Osteoblast (primary cell): ENCODE data around the genes CPB1 and TM4SF4.

- CAGE, long polyA plus RNA = no peak
- RRBS = no CpG with 5 or more reads among the region's 6 CpGs
These were observed 540.7 kb upstream of the AGTR1 start for GRCh38 chr3:148157064-148157435.

- CAGE, long polyA plus RNA = no peak
- RRBS = 83% methylated on average over 5 of the region's 24 CpGs
These were observed 417.0 kb upstream of the AGTR1 start for GRCh38 chr3:148280701-148281006.

- CAGE, long polyA plus RNA = no peak
- RRBS = no CpG with 5 or more reads among the region's 5 CpGs
These were observed 31.9 kb downstream of the AGTR1 start for GRCh38 chr3:148729518-148729996.

DNA sequence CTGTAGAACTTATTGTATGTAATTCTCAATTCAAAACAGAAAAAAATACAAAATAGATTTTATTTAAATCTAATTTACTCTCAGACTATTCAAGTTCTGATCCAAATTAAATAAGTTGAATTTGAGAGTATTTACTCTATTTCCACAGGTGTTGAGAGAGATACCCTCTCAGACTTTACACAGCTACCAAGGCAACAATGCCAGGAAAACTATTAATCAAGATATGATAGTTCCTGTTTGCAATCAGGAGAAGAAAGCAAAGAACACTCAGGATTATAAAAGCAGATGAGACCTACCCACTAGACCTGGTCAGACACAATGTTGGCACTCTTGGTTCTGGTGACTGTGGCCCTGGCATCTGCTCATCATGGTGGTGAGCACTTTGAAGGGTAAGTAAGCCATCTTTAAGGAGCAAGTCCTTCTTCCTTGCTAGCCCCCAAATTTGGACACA is at the start of gene CPB1:
Gene CPB1 (plus strand): TSS at position 306 of the 451 bp plus-strand sequence.
- CAGE, long polyA plus RNA = no peak

GRCh38 chr3:149218945-149219498 is 2.6 kb downstream of the CP start:
- CAGE, long polyA plus RNA = no peak
- RRBS = no CpG with 5 or more reads among the region's 1 CpG

GRCh38 chr3:149222940-149223383 is 1.3 kb upstream of the CP start:
- CAGE, long polyA plus RNA = no peak
- RRBS = no CpG with 5 or more reads among the region's 3 CpGs

DNA sequence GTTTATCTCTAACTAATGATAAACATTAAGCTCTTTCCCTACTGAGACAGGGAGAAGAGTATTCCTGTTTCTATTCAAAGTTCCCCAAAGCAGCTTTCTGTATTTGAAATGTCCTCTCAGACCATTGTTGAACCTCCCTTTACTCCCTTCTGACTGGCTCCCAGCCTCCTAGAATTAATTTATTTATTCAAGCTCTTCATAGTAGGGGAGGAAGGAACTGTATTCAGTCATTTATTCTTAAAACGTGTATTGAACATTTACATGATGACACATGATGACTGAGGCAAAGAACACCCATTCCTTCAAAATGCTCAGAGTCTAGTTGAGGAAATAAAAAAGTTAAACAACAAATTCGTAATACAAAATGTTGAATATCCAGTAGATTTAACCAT is 7.2 kb upstream of the TM4SF18 start:
- CAGE, long polyA plus RNA = no peak
- RRBS = no CpG with 5 or more reads among the region's 2 CpGs

- CAGE, long polyA plus RNA = no peak
- RRBS = no CpG with 5 or more reads among the region's 3 CpGs
These were observed 7.3 kb downstream of the TM4SF1 start for GRCh38 chr3:149370011-149370753.

DNA sequence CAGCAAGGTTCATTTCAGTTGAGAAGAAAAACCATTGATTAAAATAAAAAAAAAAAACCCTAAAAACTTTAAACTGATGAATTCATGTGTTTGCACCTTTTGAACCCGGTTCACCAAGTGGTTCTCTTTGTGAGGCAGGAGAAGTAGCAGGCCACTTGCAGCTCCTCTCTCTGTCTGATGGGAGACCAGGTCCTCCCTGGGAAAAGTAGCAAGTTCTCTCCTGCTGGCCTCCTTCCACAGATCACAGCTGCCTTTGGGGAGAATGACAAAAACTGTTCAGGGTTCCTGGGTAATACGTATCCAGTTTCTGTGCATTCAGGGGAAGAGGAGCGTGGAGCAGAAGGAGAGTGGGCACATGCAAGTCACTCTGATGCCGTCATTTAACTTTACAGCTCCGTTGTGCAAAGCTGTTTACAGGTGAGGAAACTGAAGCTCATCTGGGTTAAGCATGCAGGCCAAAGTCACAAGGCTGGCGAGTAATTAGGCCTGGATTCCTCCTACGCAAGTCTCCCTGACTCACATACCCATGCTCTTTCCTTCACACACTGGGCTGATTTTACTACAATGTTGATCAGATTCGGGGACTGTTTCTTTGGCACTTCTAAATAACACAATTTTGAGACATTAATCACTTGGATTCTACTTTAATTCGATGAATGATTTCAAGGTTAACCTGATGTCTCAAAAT is 7.4 kb upstream of the TM4SF1 start:
- CAGE, long polyA plus RNA = no peak
- RRBS = no CpG with 5 or more reads among the region's 9 CpGs

- CAGE, long polyA plus RNA = no peak
- RRBS = no CpG with 5 or more reads among the region's 6 CpGs
These were observed at the start of gene TM4SF4 for GRCh38 chr3:149474361-149474975. TSS of gene TM4SF4 (plus strand) at chr3:149474697.

DNA sequence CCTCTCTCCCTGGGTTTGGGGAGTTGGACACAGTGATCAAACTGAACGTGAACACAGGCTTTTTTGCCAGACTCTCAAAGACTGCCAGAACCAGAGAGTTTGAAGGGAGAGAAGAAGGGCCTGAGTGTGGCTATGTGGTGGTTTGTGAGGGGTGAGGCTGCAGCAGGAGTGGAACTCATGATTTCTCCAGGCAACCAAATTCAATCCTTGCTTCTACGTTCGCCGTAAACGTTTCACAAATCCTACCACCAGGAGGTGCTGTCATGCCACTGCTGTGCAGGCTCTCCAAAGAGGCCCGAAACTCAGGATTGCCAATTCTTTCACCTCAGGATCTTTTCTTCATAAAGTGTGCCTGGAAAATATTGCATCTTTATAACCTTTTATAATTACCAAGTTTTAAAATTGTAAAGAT is 19.6 kb downstream of the TM4SF4 start:
- CAGE, long polyA plus RNA = no peak
- RRBS = no CpG with 5 or more reads among the region's 6 CpGs

- CAGE, long polyA plus RNA = no peak
- RRBS = no CpG with 5 or more reads among the region's 7 CpGs
These were observed 31.5 kb downstream of the WWTR1 start for GRCh38 chr3:149626160-149626874.

DNA sequence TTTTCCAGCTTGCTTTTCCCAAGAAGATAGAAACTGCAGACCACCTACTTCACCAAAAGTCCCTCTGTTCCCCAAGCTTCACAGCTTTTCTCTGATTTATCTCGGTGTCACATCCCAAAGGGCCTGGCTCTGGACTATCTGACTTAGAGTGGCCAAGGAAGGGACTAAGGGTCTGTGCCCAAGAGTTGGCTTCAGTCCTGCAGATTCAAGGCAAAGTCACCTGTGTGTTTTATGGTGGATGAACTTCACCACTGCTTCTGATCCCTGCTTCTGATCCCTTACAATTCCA is 1.5 kb downstream of the WWTR1 start:
- CAGE, long polyA plus RNA = no peak
- RRBS = no CpG with 5 or more reads among the region's 1 CpG

DNA sequence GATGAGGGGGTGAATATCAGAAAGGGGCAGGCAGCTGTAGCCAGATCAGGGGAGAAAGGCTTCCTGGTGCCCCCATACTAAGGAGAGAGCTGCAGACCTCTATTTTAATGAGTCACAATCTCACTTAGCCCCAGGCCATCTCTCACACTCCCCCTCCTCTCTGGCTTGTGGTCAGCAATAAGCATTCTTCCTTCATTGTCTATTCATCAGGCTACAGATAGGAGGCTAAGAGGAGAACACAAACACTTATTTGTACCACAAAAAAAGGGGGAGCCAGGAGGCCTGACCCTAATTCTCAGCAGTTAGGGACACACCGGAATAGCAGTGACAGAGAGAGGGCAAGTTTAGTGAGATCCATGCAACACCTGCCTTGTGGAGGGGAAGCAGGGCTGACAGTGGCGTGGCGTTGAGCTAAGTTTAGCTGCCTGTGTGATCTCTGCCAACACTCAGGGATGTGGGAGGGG is 192.0 kb upstream of the TSC22D2 start:
- CAGE, long polyA plus RNA = no peak
- RRBS = no CpG with 5 or more reads among the region's 3 CpGs

DNA sequence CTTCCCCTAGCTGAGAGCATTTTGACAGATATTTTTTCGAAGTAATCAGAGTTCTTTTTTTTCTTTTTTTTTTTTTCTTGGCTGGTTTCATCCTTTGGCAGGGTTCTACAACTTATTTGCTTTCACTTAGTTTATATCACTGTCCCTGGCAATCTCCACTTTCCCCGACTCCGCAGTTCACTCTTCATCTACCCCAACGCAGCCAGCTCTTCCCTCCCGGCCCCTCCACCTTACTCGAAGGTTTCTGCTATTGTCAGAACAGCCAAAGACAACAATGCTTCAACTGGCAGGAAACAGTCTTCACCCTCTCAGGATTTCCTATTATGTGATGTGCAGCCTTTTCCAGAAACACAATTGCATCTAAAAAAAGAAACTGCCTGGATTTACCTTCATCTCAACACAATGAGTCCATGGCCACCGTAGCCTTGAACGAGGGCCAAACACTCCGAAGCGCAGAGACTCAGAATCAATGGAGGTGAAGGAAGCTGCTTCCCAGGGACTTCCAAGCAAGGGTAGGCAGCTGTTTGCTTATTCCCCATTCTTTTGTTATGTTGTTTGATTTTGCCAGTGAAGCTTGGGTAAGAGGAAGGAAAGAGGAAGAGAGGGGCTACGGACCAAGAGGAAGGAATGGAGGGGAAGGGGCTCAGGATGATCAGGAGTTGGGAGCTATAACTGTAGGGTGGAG is 182.1 kb upstream of the TSC22D2 start:
- CAGE, long polyA plus RNA = no peak
- RRBS = no CpG with 5 or more reads among the region's 11 CpGs

DNA sequence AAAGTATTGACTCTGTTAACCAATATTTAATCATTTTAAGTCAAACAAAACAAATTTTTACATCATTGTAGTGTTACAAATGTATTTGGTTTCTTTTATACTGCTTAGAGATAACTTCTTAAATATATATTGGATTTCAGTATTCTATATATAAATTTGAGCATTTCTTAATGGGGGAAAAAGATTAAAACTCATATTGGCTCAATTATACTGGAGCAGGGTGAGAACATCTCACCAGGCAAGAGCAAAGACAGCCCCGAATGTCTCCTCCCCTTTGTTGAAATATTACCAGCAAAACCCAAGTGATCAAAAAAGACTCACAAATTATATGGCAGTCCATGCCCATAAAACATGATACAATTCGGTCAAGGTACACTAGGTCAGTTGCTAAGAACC is 129.5 kb upstream of the TSC22D2 start:
- CAGE, long polyA plus RNA = no peak
- RRBS = no CpG with 5 or more reads among the region's 2 CpGs

DNA sequence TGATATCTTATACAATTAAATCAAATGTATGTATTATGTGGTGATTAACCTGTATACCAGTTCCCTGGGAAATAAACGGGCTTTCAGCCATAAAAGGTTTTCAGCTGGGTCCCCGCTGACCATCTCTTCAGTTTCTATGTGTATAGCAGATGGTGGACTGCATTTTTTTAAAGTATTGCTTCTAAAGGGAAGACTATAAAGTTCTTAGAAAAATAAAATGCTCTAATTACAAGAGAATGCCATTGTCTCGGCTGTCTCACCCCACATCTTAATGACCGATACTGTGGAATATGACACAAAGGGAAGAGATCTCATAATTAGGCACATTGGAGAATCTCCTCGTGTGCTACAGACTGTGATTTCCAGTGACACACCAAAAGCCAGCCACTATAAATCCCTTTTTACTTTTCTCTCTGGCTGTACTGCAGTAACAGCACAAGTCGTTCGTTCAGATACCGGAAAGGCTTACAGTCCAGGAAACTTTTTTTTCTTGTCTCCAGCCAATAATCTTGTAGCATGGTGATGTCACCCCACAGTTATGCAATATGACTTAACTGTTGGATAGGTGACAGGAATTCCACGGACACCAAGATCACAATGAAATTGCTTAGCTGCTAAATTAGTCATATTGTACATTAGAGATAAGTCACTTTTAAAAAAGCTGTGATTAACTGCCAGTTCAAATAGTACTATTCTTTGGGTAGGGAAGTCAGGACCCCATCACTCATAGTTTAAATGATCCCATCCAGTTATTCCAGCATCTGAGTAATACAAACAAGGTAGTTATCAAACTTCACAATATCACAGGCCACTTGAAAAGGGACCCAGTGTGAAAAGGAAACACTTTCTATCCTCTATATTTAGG is 36.4 kb upstream of the TSC22D2 start:
- CAGE, long polyA plus RNA = no peak
- RRBS = no CpG with 5 or more reads among the region's 9 CpGs

DNA sequence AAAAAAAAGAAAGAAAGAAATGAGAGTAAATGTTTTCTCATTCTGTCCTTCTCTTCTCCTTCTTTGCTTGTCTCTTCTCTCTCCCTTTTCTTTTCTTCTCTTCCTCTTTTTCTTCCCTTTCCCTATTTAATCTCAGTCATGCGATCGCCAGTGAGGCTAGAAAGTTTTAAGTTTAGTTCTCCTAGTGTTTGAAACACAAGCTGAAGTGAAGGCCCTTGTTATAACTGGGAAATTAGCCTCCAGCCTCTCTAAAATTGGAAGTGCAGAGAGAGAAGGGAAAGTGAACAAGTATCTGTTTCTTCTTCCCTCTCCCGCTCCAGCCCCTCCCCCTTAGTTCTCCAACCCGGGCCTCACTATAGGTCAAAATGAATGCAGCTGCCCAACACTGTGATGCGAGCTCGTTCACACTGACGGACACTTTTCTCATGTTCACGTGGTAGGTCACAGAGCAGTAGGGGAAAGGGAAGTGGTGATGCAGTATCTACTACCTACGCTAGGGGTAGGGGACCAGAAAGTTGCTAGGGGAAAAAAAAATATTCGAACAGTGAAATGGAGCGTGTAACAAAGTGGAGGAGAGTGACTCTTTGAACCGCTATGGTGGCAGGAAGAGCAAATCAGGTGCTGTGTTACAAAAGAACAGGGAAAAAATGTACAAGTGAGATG is 23.4 kb upstream of the TSC22D2 start:
- CAGE, long polyA plus RNA = no peak
- RRBS = no CpG with 5 or more reads among the region's 12 CpGs

DNA sequence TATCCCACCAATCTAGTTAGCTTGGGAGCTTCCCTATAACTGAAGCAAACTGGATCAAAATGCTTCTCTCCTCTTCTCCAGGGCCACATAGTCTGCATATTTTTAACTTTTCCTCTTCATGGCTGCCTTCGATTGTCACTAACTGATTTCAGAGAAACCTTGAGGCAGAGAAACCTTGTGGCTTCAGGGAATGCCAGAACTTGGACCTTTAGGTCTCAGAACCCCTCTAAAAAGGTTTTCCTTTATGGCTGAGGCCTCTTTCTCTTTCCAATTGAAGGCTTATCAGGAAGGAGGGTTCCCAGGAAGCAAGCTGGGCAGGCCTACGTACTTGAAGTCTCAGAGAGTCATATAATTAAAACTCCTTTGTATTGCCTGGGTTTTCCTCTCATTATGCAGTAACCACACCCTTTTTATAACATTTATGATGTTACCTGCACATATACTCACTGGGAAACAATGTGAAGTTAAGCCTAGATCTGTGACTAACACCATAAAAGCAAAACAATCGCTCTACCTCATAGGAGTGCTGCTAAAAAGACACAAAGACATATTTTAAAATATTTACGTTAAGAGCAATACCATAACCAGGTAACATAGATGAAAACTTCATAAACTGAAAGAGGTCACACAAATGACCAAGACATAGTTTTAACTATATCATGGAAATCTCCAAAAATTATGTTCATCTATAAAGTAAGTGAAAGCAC is 27.3 kb downstream of the SERP1 start:
- CAGE, long polyA plus RNA = no peak
- RRBS = no CpG with 5 or more reads among the region's 4 CpGs

DNA sequence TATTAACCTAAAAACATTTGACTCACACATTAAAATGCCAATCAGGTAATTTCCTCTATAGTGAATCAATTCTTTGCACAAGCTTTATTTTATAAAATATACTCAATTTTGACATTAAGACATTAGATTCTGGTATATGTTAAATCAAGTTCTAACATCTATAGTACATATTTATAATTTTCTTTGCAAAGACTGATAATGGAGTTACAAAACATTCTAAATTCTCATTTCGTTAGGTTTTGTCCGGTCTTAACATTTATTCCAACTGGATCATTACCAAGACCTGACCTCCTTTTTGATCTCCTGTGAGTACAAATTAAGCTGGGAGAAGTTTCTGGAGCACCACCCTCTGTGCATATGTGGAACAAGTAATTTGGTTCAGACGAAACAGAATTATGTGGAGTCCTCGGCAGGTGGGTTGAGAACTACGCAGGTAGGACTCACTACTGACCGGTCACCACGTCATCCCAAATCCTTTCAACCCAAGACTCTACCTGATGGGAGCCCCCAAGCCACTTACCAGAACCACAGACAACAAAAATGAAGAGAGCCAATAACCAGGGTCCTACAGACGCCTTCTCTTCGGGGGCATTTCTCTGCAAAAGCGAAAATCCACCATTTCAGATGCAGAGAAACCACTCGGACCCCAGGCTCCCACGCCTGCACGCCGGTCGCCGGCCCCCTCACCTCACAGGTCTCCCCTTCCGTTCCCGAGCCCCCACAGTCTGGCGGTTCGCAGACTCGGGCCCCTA is 937 bp downstream of the SERP1 start:
- CAGE, long polyA plus RNA = no peak
- RRBS = no CpG with 5 or more reads among the region's 21 CpGs